Sciatic nerve (tissue), 1 donor: ENCODE measurements around a stretch of chr3.

- PRO-cap = no peak
These were observed 105.7 kb downstream of the OXNAD1 start for GRCh38 chr3:16370487-16371388.

DNA sequence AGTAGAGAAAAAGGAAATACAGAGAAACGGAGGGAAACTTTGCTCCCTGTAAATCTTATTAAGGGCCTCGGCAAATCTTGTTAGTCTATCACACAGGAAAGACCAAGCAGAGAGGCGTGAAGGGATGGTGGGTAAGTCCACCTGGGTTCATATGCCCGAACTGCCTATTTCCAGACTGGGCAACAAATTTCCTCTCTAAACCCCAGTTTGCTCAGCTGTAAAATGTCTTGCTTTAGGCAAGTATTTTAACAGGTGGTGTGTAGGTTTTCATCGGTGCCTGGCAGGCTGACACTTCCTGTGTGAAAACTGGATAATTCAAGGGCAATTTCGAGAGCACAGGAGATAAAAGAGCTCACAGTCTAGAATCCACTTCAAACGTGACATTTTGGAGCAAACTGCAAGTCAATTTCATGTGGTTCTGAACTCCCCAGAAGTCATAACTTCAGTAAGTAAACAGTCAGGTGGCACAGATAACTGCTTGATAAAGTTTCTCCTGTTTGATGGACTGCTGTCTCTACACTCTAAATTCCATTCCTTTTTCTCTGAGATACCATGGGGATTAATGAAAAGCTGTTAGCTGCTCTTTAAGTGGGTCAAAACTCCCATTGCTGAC is 112.2 kb downstream of the OXNAD1 start:
- PRO-cap = no peak

- PRO-cap = no peak
These were observed 113.0 kb downstream of the RFTN1 start for GRCh38 chr3:16400416-16401032.

DNA sequence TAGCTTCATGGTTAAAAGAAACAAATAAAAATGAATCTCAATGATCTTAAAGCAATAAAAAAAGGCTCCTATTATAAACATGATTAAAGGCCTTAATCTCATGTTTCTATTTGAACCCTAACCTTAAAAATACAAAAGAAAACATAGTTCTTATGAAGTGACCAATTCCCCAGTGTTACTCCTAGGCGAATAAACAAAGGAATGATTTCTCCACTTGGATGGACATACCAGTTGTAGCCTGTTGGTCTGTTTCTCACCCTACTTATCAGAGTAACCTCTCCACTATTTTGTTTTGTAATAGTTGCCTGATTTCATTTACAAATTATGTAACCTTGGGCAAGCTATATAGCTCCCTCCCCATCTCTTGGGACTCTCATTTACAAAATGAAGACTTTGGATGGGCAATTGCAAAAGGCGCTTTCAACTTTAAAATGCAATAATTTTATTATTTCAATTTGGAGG is 74.4 kb downstream of the RFTN1 start:
- PRO-cap = no peak

DNA sequence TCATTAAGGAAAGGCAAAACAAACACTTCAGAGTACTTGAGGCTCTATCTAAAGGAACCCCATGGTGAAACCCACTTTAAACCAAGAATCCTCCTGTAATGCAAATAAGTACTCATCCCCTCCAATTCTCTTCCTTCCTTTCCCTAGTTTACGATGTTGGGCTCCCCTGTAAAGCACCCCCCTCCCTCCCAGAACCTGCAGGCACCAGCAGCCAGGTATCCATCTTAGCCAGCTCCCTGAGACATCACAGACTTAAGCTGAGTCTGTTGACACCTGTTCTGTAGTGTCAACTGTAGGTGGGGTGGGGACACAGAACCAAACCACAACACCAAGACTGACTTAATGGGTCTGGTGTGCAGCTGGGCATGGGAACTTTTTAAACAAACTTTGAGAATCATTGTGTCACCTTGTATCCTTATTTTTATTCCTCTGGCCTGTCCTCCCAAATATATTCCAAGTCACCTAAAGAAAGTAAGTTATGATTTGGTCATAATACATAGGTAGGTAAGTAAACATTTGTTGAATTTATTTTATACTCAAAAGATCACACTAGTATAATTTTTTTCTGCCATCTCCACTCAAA is 30.2 kb downstream of the RFTN1 start:
- PRO-cap = no peak

DNA sequence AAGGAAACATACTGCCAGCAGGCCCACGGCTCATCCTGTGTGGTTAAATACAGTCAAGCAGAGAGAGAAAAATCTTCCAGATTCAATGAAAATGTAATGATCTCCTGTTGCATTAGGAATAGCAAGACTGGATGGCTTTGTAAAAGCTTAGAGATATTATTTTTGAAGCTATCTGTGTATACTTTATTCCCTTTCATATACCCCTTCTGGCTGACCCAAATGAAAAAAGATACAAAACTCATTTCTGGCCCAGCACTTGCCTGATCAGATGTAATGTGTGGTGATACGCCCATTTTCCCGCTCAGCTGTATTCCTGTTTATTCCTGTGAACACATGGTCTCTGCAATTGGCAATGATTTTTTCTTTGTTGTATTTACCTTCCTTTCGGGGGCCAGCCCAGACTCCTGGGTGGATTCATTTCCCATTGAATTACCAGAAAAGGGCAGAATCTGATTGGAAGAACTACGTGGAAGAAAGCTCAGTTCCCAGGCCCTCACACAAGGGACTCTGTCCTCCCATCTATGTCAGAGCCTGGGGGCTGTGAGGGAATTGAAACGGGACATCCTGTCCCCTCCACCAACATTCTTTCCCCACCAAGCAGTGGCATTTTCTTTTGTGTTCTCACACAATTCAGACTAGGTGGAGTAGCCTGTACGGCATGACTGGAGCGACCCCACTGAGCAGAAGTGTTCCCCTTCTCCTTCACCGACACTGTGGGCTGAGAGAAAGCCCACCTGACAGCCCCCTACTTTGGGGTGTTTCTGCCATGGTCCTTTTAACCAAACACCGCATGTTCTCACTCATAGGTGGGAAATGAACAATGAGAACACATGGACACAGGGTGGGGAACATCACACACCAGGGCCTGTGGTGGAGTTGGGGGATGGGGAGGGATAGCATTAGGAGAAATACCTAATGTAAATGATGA is 31.9 kb upstream of the RFTN1 start:
- PRO-cap = no peak

- PRO-cap = no peak
These were observed 16.2 kb downstream of the PLCL2 start for GRCh38 chr3:16900738-16901501.

DNA sequence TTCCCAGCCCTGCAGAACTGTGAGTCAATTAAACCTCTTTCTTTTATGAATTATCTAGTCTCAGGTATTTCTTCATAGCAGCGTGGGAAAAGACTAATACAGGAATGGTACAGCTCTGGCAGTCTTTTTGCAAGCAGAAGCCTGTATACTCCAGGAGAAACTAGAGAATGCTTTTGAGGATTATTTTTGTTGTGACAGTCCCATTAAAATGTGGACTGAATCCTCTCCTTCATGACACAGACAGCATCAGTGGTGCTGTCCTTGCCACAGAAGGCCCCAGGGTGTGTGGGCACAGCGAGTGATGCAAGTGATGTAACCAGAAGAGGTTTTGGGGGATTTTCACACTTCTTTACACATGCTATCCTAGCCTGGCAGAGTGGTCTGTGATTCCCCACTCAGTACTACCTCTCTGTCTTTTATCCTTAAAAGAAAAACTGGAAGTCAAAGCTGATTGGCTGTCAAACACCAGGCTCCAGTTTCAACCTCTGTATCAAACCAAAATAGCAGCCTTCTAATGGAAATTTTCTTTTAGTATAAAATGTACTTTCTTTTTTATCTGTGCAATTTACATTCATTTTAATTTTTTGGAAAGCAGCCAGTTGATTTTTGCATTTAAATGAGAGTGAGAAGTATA is 20.3 kb downstream of the PLCL2 start:
- PRO-cap = no peak

DNA sequence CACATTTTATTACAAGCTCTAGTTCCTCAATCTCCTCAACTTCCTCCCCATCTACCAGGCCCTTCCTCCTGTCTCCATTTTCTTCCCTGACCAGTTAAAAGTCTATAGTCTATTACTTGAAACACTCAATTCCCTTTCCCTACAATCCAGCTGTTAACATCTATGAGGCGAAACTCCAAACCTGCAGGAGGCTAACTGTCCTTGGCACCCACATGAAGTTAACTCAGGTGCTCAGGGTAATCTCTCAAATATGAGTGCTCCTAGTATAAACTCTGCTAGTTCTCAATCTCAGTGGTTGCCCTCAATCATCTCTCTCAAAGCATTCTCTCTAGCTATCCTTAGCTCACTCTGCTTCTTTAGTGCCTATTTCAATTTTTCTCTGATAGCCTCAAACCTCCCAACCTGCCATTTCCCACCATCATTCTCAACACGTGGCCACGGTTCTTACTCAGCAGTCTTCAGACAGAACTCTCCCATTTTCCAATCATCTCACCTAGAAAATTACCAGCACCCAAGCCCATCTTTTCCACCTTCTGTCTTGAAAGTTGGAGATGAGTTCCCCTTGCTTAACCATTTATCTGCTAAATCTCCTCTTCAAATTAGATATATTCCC is 412.2 kb downstream of the TBC1D5 start:
- PRO-cap = no peak

DNA sequence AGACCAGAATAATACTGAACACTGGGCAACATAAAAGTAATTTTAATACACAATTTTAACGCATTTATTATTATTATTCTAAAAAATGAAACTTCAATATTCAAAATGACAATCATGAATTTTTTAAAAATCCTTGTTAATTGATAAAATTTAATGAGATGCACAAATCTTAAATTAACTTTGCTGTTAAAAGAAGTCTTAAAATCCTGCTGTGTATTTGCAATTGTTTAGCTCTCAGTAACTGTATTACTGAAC is 63.2 kb downstream of the TBC1D5 start:
- PRO-cap = no peak

GRCh38 chr3:18331019-18331463 is 94.1 kb downstream of the SATB1 start:
- PRO-cap = no peak

DNA sequence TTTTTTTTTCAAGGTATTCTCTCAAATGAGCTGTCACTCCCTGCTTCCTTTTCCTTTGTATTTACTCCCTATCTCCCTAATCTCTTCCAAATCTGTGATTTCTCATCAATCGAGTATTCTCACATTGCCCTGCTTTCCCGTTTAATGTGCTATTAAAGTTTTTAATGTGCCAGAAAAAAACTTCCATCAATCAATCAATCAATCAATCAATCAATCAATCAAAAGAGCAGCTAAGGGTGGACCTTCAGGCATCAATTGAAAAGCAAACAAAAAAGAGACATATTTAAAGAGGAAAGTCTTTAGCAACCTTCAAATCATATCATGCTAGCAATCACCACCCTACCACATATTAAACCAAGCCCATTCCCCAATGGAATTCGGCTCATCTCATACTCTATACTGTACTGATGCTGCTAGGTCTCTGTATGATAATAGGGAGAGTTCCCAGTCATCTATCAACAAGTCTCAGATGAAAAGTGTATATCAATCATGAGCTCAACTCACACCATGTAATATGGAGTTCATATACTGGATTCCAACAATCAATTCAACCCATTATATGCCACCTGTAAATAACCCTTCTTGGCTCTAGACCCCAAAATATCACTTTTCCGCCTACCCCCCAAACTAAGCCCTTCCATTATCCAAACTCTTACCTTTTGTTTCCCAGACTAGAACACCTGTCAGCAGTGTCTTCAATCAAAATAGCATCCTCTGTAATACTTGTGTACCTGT is 58.7 kb downstream of the SATB1 start:
- PRO-cap = no peak

DNA sequence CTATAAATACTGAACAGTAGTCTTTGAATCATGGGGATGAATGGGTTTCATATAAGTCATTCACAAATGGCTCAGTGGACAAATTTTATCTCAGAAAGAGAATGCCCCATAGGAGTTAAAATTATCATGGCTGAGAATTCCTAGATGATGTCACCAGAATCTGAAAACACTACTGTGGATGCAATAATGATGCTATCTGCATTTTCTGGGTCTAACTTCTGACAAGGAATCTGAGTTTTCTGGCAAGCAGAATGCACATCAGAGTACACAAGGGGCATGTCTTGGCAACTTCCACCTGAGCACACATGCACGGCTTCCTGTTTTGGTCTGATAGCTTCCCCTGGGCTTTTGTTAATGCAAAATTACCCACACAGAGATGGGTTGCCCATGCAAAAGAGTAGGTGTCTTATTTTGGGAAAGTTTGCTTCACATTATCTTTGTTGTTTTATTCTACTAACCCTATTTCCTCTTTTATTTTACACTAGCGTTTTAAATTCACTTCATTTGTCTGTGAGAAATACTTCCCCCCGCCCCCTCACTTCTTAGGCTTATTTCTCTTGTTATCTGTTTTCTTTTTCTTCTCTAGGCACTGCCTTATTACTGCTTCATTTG is 74.1 kb upstream of the SATB1 start:
- PRO-cap = no peak

DNA sequence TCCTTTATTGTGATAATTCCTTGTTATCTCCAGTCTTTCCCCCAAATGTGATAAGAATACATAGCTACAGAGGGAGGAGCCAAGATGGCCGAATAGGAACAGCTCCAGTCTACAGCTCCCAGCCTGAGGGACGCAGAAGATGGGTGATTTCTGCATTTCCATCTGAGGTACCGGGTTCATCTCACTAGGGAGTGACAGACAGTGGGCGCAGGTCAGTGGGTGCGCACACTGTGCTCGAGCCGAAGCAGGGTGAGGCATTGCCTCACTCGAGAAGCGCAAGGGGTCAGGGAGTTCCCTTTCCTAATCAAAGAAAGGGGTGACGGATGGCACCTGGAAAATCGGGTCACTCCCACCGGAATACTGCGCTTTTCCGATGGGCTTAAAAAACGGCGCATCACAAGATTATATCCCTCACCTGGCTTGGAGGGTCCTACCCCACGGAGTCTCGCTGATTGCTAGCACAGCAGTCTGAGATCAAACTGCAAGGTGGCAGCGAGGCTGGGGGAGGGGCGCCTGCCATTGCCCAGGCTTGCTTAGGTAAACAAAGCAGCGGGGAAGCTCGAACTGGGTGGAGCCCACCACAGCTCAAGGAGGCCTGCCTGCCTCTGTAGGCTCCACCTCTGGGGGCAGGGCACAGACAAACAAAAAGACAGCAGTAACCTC is 91.0 kb upstream of the SATB1 start:
- PRO-cap = no peak

DNA sequence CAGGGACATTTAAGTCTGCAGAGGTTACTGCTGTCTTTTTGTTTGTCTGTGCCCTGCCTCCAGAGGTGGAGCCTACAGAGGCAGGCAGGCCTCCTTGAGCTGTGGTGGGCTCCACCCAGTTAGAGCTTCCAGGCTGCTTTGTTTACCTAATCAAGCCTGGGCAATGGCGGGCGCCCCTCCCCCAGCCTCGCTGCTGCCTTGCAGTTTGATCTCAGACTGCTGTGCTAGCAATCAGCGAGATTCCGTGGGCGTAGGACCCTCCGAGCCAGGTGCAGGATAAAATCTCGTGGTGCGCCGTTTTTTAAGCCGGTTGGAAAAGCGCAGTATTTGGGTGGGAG is 185.1 kb upstream of the KCNH8 start:
- PRO-cap = no peak

DNA sequence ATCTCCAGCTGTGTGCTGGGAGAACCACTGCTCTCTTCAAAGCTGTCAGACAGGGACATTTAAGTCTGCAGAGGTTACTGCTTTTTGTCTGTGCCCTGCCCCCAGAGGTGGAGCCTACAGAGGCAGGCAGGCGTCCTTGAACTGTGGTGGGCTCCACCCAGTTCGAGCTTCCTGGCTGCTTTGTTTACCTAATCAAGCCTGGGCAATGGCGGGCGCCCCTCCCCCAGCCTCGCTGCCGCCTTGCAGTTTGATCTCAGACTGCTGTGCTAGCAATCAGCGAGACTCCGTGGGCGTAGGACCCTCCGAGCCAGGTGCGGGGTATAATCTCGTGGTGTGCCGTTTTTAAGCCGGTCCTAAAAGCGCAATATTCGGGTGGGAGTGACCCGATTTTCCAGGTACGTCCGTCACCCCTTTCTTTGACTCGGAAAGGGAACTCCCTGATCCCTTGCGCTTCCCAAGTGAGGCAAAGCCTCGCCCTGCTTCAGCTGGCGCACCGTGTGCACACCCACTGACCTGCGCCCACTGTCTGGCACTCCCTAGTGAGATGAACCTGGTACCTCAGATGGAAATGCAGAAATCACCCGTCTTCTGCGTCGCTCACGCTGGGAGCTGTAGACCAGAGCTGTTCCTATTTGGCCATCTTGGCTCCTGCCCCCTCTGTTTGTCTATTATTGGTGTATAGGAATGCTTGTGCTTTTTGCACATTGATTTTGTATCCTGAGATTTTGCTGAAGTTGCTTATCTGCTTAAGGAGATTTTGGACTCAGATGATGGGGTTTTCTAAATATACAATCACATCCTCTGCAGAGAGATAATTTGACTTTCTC is 45.4 kb upstream of the KCNH8 start:
- PRO-cap = no peak

DNA sequence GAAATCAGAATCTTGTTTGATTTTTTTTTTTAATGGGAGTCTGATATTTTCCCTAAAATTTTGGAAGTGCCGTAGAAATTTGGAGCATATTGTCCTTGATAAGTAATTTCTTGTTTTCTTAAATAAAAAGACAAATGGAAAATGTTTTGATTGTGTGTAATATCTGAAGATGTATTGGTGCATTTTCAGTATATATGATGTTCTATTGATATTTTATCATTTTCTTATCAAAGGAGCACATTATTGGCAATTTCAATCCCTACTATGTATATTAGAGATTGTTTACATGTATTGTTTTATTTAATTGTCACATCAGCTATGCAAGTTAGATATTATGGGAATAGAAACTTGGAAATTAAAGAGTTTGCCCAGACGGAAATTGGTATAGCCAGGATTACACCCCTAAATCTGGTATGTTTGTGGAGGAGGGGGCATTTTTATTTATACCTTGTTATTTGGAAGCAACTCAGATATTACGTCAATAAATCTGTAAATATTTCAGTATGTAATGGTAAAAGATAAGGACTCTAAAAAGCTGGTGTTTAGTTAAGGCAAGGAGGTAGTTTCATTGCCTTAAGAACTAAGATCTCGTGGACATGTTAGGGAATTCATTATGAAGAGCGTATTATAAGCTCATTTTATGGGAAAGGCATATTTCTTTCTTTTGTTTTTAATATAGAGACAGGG is 2.0 kb downstream of the RAB5A start:
- PRO-cap = no peak

DNA sequence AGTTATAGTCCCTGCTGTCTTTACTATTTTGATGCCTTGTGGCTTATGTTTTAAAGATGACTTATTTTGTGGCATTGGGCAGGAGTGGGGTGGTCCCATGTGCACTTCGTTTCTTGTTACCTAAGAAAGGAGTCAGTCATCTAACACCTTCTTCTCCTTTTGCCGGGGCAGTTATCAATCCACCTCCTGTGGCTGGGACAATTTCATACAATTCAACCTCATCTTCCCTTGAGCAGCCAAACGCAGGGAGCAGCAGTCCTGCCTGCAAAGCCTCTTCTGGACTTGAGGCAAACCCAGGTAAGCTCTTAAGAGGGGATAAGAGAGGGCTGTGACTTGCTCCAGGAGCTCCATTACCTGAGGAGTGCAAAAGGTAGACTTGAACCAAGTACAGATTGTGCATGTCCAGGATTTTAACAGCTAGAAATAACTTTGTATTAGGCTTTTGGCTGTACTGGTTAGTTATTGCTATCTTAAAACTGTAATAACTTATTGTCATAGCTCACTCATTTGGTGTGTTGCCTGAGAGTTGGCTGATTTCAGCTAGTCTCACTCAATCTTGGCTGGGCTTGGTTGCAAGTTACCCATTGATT is 66.5 kb downstream of the SGO1 start:
- PRO-cap = no peak

GRCh38 chr3:23112474-23112958 is 90.6 kb upstream of the UBE2E2 start:
- PRO-cap = no peak

GRCh38 chr3:23226284-23227121 is 23.4 kb downstream of the UBE2E2 start:
- PRO-cap = no peak